Ureter (tissue), 1 donor: ENCODE data around the gene RND3.

DNA sequence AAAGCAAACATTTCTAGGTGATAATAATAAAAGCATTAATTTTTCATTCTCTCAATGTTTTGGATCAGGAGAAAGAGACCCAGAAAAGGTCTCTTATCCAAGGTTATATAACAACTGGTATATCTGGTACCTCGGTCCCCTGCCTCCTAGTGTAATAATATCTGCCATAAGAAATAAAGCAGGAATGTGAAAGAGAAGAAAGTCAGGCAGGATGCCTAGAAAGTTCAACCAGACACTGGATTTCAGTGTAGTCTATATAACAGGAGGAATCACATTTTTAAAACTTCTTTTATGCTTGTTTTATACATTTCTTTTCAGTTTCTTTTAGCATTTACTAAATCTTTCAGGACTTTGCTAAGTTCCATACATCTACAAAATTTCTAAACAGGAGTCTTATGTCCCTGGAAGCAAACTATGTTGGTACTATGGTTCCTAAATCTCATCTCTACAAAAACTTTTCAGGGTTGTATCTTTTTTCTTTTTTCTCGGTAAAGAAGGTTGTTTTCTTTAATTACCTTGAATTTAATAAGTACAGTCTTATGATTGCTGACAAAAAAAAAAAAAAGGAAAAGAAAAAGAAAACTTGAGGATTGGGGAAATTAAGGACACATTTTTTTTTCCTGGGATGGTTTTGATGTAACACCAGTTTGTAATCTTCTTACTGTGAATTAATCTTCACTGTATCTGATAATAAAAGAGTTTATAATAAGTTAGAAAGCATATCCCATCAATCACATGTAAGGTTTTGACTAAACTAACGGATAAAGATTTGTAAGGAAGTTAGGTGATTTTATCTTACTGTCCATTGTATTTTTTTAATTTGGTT is 17.3 kb downstream of the MBD5 start:
- PRO-cap, result no peak

DNA sequence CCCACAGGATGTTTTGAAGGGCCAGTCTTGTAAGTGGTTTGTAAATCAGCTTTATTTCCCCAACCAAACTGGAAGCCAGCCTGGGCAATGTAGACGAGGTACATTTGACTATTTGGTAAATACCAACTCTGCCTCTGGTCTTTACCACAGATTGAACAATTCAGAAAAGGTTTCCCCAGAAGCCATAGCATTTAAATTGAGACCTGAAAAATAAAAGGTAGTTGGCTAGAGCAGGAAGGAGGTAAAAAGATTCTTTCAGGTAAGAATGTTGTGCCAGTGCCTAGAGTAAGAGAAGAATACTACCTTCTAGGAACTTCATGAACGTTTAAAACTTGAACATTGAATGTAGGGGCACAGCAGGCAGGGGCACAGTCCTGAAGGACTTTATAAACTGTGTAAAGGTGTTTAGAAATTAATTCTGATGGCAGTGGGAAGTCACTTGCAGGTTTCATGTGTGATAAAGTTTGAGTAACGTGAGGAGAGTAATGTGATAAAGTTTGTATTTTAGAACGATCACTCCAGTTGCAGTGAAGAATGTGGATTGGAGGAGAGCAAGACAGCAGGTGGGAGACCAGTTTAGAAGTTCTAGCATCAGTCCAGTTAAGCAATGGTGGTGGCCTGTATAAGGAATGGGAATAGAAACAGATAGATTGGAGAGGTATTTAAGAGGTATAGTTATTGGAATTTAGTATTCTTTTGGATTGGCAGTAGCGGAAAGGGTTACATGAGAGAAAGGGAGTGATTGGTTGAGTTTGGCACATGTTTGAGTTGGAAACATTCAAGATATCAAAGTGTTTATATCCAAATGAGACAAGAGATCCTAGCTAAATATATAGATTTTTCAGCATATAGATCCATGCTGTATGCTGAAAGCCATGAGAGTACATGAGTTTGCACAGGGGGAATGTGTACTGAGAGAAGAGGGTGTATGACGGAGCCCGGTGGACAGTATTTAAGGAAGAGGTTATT is 77.0 kb downstream of the MBD5 start:
- PRO-cap, result no peak

DNA sequence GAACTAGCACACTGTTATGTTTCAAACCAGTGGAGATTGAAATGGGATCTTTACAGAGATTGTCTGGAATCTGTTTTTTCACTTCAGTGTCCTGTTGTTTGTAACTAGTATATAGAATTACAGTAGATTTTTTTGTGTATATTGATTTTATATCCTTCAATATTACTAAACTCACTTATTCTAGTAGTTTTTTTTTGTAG is 22.7 kb downstream of the EPC2 start:
- PRO-cap, result no peak

DNA sequence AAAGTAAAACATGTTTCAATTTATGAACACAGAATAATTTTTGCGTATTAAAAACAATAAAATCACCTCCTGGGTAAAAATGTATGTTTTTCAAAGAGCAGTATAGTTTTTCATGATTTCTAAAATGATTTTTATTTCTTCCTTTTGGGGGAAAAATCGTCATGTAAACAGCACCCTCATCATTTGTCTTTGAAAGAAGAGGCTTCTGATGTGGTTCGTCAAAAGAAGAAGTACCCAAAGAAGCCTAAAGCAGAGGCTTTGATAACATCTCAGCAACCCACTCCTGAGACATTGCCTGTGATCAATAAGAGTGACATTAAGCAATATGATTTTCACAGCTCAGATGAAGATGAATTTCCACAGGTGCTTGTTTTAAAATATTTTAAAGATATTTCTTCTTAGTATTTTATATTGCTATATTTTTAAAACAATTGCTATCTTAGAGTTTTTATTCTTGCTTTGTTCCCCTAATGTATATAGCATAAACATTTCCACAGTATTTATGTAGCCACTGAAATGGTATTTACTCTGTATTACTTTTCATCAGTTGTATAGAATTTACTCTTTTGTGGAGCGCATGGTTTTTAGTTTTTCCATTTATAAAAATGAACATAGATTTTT is 110.1 kb upstream of the KIF5C start:
- PRO-cap, result no peak

GRCh38 chr2:148926302-148927671 is 51.8 kb downstream of the KIF5C start:
- PRO-cap, result no peak

- PRO-cap, result no peak
Observed at GRCh38 chr2:149111323-149111965, 72.9 kb downstream of the LYPD6B start.

DNA sequence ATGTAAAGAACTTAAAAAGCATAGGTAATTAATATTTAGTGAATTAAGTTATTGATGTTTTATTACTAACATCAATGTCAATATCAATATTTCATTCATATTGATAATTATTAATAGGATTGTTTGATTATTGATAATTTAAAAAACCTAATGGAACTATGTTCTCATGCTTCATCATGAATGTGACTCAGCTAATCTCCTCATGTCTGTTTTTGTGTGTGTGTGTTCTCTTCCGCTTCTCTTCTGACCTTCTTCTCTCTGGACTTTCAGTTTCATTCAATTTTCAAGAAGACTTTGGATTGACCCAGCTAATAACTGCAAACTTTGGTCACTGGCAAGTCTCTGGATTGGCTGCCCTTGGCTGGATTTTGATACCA is 167.9 kb downstream of the RND3 start:
- PRO-cap, result no peak

- PRO-cap, result no peak
Observed at GRCh38 chr2:150410722-150411419, 76.6 kb downstream of the RND3 start.

DNA sequence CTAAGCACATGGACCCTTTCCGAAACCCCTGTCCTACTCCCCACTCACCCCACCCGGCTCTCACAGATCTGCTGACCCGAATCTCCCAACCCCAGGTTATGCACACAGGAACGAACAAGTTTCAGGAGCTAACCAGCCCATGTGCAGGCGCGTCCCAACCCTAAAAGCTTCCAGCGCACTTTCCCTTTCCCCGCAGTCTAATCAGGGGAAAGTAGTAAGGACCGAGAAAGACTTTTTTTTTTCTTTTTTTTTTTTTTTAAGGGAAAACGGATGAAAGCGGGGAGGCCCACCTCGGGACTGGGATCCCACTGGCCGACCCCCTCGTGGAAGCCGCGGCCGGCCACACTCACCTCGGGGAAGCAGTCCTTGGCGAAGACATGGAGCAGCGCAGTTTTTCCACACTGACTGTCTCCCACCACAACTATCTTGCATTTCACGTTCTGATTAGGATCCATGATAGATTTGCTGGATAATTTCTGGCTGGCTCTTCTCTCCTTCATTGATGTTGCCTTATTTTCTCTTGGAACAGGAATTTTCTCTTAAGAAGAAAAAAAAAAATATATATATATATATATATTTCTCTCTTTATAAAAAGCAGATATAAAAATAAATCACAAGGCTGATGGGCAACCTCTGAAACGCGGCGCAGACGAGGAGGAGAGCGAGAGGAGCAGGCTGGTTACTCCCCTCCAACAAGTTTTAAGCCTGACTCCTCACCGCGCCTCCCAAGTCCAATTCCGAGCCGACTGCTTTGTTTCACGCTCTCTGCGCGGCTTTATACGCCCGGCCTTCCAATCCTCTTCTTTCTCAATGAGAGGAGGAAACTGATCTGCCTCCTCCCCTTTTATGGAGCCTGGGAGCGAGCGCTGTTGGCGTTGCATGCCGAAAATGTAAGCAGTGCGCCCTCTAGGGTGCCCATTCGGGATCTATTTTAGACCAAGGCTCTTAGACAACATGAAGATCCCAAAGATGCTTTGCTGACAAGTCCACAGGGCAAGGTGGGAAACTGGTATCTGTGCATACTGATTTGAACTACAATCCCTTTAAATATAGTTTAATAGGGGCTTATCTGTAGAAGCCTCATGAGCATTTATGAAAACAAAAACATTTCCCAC is at the start of gene RND3:
RND3 (minus strand) TSS at position 750 of the 1,115 bp plus-strand sequence.
- PRO-cap, result unidirectional peak, minus-strand start at position 199 of the sequence; unidirectional peak, minus-strand start at position 748 of the sequence; unidirectional peak, minus-strand start at position 809 of the sequence

DNA sequence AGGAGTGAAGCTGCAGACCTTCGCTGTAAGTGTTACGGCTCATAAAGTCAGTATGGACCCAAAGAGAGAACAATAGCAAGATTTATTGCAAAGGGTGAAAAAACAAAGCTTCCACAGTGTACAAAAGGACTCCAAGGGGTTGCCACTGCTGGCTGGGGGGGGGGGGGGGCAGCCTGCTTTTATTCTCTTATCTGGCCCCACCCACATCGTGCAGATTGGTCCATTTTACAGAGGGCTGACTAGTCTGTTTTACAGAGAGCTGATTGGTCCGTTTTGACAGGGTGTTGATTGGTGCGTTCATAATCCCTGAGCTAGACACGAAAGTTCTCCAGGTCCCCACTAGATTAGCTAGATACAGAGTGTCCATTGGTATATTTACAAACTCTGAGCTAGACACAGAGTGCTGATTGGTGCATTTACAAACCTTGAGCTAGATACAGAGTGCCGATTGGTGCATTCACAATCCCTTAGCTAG is 54.1 kb upstream of the RND3 start:
- PRO-cap, result no peak

- PRO-cap, result no peak
Observed at GRCh38 chr2:150619856-150620341, 132.4 kb upstream of the RND3 start.

- PRO-cap, result no peak
Observed at GRCh38 chr2:151815777-151816329, 12.4 kb downstream of the ARL5A start.

DNA sequence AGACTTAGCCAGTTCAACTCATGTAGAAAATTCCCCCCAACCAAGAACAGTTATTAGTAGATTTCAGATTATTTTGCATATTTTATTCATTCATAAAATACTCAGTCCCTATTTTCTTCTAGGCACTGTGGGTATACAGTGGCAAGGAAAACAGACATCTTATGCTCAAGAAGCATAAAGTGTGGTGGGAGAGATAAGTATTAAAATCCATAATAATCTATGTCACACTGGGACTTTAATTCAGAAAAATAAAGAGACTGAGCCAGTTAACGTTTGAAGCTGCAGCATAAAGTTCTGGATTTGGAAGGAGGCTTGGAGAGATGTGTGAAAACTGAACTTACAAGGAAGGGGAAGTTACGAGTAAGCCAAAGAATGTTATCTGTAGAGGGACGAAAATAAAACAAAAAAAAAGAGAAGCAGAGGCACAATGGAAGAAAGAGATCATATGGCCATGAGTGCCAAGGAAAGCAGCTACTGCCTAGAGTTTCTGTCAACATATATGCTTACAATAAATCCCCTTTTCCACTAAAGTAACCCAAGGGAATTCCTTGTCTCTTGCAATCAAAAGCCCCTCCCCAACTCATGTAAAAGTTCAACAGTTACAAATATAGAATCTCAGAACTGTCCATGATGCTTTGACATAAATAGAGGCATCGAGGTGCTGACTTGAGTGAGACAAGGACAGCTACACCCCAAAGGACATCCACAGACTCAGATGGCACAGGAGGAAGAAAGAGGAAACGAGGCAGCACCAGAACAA is 16.0 kb upstream of the ARL5A start:
- PRO-cap, result no peak

DNA sequence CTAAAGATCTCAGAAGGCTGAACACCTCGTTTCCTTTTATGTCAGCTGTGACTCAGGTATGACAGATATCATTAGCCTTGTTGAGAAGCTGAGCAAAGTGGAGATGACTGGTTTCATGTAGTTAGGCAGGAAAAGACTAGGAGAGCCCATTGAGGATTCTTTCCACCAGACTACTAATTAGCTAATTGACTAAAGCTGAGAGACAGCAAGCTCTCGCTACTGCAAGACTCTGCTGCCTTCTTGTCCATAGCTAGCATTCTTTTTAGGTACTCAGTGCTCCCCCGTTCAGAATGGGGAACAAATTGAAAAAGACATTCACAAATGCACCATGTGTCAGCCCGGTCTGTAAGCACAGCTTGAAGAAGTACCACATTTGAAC is 32.1 kb upstream of the ARL5A start:
- PRO-cap, result no peak

DNA sequence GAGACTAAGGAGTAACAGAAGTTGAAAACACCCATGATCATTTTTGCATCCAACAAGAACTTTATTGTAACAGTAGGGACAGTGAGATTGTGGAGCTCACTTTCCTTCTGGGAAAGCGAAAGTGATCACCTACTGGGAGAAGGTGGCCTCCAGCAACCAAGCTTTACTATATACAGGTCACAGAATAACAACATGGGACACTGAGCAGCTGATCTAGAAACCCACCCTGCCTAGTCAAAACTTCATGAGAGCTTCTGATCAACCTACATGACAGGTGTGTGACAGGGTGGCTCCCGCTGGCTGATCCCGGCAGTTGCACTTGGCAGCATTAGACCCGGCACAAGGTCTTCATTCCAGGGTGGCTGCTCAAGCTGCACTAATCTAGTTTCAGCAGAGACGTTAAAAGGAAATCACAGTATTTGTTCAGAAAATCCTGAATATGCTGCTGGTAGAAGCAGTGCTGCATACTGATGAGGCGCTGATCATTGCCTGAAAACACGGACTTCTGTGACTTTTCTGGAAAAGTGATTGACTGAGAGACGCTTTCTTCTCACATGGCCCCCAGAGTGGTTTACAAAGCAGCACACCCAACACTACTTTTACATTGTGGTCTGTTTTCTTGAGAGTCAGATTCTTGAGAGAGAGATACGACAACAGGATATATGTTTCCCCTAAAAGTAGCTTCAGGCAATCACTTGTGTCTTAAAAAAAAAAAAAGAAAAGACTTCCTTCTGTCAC is 63.6 kb upstream of the ARL5A start:
- PRO-cap, result no peak

DNA sequence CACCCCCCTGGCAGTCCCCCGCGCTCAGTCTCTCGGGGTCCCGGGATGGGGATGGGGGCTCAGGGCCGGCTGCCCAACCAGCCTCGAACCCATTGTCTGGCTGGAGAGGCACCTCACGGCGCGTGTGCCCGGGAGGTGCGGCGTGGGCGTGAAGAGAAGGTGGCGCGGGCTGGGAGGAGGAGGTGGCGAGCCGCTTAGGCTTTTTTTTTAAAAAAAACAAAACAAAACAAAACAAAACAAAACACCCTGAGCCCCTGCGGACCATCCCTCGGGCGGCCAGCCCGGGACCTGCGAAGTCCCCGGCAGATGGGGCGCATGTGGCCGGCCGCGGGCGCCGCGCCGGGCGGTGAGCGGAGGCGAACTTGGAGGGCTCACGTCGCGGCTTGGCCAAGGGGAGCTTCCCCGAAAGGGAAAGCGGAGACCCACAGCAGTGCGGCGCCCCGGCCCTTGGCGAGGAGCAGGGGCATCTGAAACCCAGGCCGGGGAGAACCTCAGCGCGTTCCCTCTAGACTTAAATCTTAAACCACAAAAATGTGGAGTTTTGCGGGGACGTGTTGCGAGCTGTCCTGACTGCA is 993 bp downstream of the FMNL2 start:
- PRO-cap, result unidirectional peak, plus-strand start at position 149 of the sequence

- PRO-cap, result no peak
Observed at GRCh38 chr2:152390129-152390532, 55.2 kb downstream of the FMNL2 start.

DNA sequence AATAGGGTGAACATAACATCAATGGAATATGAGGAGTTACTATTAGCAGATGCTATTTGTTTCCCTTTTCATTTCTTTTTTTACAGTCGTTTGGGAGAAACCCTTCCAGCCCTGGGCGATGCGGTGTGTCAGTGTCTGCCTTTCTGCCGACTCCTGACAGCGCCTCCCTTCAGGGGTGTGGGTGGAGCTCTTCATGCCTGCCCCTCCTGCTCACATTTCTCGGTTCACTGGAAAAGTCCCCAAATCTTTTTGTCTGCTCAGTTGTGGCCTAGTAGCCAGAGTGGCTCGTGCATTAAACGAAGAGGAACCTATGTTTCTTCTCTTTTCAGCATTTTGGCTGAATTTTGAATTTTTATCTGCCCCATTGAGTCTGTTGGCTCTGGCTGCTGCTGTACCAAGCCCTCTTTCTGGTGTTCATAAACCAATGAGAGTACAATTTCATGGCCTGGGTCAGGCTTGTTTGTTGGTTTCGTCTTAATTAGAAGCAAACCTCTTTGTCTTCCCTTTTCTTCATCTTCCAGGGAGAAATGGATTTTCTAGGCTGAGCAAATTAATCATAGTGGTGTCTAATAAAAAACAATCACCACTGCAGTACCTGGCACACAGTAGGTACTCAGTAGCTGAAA is 72.4 kb downstream of the FMNL2 start:
- PRO-cap, result no peak

- PRO-cap, result no peak
Observed at GRCh38 chr2:152594796-152595309, 122.4 kb downstream of the PRPF40A start.

DNA sequence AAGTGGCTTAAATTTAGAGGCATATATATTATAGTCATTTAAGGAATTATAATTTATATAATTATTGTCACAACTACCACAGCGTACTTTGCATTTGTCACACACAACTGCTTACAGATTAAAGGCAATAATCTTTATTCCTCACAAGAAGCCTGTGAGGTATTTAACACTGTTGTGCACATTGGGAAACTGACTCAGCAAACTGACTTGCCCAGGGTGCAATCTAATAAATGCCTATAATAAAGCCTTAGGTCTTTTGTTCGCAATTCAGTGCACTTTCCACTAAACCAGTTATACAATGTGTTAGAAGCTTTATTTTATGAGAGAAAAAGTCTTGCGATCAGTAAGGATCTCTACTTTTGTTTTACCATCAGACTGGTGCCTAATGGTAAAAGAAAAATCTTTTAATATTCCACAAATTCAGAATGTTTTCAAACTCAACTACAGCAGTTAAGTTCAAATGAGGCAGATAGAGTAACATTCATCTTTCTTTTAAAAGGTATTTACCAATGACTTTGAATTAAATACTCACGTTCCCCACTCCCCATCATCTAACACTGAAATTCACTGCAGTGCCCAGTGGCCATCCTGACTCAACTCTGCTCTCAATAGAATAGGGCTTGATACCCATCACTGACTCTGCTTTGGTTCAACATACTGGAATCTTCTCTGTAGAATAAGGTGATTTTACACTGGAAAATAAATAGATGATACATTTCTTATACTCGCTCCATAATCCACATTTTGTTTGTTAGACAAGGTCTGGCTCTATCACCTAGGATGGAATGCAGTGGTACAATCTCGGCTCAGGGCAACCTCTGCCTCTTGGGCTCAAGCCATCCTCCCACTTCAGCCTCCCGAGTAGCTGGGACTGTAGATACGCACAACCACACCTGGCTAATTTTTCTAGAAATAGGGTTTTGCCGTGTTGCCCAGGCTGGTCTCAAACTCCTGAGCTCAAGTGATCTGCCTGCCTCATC is 66.6 kb downstream of the PRPF40A start:
- PRO-cap, result unidirectional peak, minus-strand start at position 598 of the sequence